Lower leg skin (tissue), 2 donors: ENCODE measurements around the genes SVBP and ST3GAL3.

DNA sequence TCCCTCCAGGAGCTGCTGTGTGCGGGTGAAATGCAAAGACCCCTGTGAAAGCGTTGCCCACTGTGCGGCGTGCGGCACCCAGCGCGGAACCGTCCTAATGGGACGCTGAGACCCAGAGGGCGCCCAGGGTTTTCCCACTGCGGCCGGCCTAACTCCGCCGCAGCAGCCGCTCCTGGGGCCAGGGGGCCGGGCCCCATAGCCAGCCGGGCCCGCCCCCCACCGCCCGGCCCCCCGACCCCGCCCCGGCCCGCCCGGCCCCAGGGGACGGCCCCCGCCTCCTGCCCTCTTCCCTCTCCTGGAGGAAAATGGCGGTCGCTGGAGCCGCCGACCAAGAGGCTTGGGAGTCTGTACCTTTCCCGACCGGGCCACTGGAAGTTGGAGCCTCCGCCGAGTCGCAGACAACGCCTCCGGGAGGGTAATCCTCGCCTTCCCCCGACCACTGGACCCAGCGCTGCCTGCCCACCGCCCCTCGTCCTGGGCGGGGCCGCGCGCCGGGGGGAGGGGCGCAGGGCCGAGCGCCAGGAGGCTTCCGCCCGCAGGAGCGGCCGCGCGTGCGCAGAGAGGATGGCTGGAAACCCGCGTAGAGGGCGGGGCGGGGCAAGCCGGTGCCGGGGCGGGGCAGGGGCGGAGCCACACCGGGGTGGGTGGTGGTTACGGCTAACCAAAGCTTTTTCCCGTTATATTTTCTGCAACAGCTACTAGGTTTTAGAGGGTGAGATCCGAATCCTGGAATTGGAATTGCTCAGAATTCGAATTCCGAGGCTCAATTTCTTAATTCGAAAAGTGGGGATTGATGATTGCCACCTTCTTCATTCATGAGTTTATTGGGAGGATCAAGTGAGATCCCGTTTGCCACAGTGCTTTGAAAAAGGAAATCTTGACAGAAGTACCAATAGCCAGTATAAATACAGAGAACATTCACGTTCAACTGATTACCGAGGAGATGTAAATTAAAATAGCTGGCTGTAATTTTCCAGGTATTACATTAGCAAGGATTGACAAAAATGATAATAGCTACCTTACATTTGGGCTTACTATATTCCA is at the start of gene SVBP:
Gene SVBP (minus strand): TSS at position 559 of the 1,044 bp plus-strand sequence.
- PRO-cap, result bidirectional peak, plus-strand start at position 303 of the sequence, minus-strand start at position 150 of the sequence
- RAMPAGE, long total RNA, 2 experiments, result start-site peak on the plus strand in 2 of 2 experiments, centred at positions 270 to 276 of the sequence, 29 to 48 reads per replicate; start-site peak on the minus strand in 2 of 2 experiments, centred at positions 456 to 458 of the sequence, 173 to 279 reads per replicate

GRCh38 chr1:42817883-42818395 is 742 bp upstream of the SVBP start:
- PRO-cap, result no peak
- RAMPAGE, long total RNA, 2 experiments, result no peak in any of the 2 experiments

DNA sequence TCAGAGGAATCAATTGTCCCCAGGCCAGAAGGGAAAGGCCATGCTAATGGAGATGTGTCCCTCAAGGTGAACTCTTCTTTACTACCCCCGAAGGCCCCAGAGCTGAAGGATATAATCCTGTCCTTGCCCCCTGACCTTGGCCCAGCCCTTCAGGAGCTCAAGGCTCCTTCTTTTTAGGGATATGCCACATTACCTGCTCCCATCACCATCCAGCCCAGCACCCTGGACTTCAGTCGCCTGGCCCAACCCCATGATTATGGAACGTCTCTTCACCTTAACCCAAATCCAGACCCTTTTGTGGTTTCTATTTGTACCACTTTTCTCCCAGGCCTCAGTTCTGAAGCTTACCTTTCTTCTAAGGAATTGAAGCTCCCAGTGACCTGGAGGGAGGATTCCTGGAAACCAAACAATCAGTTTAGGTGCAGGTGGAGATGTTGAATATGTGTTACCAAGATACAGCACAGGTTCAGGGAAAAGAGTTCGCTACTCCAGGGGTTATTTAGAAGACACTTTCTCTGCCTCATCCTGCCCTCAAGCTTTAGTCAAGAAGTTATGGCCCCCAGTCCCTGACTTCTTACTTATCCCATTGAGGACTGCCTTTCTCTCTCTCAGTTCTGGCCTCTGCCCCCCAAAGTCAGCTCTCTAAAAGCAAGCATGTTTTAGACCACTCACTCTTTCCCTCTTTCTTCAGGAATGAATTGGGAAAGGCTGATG is 3.2 kb upstream of the ZNF691 start:
- PRO-cap, result no peak
- RAMPAGE, long total RNA, 2 experiments, result no peak in any of the 2 experiments

DNA sequence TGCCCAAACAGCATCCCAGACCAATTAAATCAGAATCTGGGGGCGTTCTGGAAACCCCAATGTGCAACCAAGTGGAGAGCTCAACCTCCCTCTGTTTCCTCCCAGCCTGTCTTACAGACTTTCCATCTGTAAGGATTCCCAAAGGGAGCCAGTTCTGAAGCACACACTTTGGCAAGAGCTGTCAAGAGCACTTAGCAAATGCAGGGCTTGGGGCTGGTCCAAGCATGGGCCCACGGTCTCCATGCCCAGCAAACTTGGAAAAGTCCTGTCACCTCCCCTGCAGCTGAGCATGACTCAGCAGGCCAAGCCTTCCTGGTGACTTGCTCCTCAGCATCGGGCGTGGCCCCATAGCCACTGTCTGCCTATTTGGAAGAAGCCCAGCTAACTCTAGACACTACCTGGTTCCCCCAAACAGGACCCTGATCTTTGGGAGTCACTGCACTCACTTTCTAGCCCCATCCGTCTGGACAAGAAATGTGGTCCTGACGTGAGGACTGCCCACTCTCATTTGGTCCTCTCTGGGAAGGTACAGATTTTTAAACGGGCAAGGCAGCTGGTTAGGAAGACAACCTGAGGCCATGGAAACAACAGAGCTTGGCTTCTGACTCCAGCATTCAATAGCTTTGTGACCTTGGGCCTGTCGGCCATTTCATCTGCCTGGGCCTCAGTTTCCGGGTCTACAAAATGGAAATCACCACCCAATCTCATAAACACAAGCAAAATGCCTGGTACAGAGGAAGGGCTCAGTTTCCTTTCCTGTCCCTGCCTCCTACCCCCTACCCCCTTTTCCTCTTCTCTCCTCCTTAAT is 16.8 kb downstream of the SLC2A1 start:
- PRO-cap, result no peak
- RAMPAGE, long total RNA, 2 experiments, result no peak in any of the 2 experiments

GRCh38 chr1:42947591-42948156 is 11.0 kb downstream of the SLC2A1 start:
- PRO-cap, result no peak
- RAMPAGE, long total RNA, 2 experiments, result no peak in any of the 2 experiments

GRCh38 chr1:42953210-42953952 is 5.3 kb downstream of the SLC2A1 start:
- PRO-cap, result no peak
- RAMPAGE, long total RNA, 2 experiments, result no peak in any of the 2 experiments

DNA sequence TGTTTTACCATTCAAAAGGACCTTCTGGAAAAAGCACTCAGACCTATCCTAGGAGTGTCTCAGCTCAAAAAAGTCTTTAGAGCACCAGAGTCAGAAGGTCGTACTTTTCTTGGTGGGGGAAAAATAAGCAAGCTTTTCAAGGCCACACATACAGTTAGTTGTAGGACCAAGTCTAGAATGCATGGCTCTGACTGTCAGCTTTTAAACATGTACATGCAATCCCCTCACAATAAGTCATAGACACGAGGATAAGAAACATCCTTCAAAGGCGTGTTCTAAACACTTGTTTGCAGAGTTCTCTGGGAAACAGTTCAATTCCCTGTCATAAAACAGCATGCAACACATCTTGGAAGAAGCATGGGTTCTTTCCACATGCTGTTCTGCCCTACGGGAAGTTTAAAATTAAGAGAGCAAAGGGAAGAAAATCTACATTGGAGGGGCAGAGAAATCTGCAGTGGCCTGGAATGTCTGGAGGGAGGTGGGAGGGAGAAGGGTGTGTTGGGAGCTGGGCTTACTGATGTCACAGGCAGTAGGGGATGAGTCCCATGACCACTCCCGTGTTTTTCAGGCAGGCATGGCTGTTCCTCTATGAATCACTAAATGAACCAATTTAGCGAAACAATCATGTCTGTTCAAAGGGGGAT is 90.8 kb upstream of the CFAP144 start:
- PRO-cap, result unidirectional peak, minus-strand start at position 183 of the sequence
- RAMPAGE, long total RNA, 2 experiments, result no peak in any of the 2 experiments

DNA sequence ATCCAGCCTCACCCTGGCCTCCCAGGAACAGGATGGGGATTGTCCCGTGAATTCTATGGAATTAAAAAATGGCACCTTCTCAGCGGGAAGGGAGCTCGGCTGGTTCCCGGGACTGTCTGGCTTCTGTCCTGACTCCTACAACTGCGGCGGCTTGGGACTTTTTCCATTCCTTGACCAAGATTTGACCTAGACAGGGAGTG is 78.5 kb upstream of the CFAP144 start:
- PRO-cap, result no peak
- RAMPAGE, long total RNA, 2 experiments, result no peak in any of the 2 experiments

GRCh38 chr1:43171305-43171810 is 732 bp downstream of the EBNA1BP2 start:
- PRO-cap, result no peak
- RAMPAGE, long total RNA, 2 experiments, result no peak in any of the 2 experiments

DNA sequence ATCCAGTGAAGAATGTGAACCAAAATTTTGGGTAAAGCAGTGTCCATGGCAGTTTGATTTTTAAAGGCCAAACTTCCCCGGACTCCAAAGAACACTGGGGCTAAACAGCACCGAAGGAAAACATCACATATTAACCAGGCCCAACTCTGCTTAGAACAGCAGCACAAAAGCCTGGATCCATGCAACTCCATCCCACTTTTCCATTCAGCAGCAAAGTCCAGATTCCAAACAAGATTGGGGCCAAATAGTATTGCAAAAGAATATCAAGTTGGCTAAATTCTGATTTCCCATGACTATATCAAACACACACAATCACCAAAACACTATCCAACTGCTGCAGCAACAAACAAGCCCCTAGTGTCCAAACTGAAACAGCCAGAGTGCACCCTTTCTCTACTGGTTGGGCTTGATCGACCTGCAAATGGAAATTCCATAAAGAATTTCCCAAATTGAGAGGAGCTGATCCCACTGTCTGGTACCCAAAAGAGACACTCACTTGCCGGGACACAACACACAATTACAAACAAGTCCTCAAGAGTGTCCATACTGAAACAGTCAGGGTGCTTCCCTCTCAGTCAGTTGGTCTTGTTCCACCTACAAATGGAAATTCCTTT is 19.4 kb upstream of the TMEM125 start:
- PRO-cap, result no peak
- RAMPAGE, long total RNA, 2 experiments, result no peak in any of the 2 experiments

- PRO-cap, result no peak
- RAMPAGE, long total RNA, 2 experiments, result no peak in any of the 2 experiments
Observed at GRCh38 chr1:43273122-43273455, 3.3 kb downstream of the TMEM125 start.

GRCh38 chr1:43349820-43350458 is 8.8 kb upstream of the CDC20 start:
- PRO-cap, result unidirectional peak, minus-strand start at chr1:43349948
- RAMPAGE, long total RNA, 2 experiments, result no peak in any of the 2 experiments

- PRO-cap, result unidirectional peak, minus-strand start at chr1:43533717
- RAMPAGE, long total RNA, 2 experiments, result no peak in any of the 2 experiments
Observed at GRCh38 chr1:43533437-43534373, 3.0 kb downstream of the PTPRF start.

GRCh38 chr1:43549932-43551049 is 19.6 kb downstream of the PTPRF start:
- PRO-cap, result unidirectional peak, minus-strand start at chr1:43550010; unidirectional peak, minus-strand start at chr1:43550304
- RAMPAGE, long total RNA, 2 experiments, result start-site peak on the plus strand in 1 of 2 experiments, at chr1:43550537-43550611 at its widest, 6 reads per replicate

GRCh38 chr1:43552386-43552585 is 21.6 kb downstream of the PTPRF start:
- PRO-cap, result no peak
- RAMPAGE, long total RNA, 2 experiments, result no peak in any of the 2 experiments

GRCh38 chr1:43595556-43596172 is 54.3 kb upstream of the KDM4A start:
- PRO-cap, result no peak
- RAMPAGE, long total RNA, 2 experiments, result no peak in any of the 2 experiments

GRCh38 chr1:43705817-43707109 is 1.1 kb upstream of the ST3GAL3 start:
- PRO-cap, result no peak
- RAMPAGE, long total RNA, 2 experiments, result no peak in any of the 2 experiments

GRCh38 chr1:43707110-43708372 is at the start of gene ST3GAL3:
ST3GAL3 (plus strand) TSS chr1:43707536.
- PRO-cap, result bidirectional peak, plus-strand start at chr1:43707547, minus-strand start at chr1:43707365
- RAMPAGE, long total RNA, 2 experiments, result no peak in any of the 2 experiments

DNA sequence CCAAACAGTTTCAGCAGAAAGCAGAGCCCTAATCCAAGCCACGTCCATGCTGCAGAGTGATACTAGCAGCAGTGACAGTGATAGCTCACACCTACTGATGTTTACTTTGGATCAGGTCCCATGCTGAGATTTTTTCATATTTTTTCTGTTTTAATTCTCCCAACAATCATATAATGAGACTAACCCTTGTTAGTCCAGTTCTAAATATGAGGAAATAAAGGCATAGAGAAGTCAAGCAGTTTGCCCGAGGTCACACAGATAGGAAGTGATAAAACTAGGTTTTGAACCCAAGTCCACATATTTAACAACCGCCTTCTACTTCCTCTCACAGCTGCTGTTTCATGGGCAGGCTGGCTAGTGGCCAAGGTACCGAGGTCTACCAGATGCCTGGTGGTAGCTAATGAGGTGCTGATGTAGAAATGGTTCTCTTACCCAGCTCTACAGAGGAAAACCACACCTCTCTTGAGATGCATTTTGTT is 80.3 kb upstream of the ARTN start:
- PRO-cap, result no peak
- RAMPAGE, long total RNA, 2 experiments, result no peak in any of the 2 experiments

GRCh38 chr1:43868698-43869215 is 64.8 kb upstream of the ARTN start:
- PRO-cap, result no peak
- RAMPAGE, long total RNA, 2 experiments, result no peak in any of the 2 experiments